Retinal pigment epithelial cell (primary cell): ENCODE results near the gene CASP6.

DNA sequence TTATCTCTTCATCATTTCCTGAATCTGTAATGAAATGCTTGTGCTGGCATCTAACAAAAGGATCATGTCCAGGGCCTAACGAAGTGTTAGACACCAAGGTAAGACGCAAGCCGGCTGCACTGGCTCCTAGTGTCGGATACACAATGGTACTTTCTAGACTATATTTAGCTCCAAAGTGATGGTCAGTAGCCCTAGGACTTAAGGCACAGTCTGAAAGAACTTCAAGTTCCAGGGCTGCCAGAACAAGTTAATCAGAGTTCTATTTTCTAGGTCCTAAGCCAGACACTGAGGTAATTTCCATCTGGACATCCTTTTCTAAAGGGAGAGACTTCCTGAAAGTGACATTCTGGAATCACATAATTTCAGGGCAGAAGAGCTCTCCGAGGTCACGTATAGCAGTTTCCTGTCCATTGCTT lies 118.1 kb downstream of the COL25A1 start:
- RRBS, result no CpG with 5 or more reads among the region's 6 CpGs

- RRBS, result no CpG with 5 or more reads among the region's 4 CpGs
Measured at GRCh38 chr4:109495059-109495577, 61.5 kb downstream of the SEC24B start.

- RRBS, result under 1% methylated on average over 35 of the region's 88 CpGs
Measured at GRCh38 chr4:109702740-109703776, at the start of gene CASP6. CASP6 (minus strand) TSS chr4:109703445.

DNA sequence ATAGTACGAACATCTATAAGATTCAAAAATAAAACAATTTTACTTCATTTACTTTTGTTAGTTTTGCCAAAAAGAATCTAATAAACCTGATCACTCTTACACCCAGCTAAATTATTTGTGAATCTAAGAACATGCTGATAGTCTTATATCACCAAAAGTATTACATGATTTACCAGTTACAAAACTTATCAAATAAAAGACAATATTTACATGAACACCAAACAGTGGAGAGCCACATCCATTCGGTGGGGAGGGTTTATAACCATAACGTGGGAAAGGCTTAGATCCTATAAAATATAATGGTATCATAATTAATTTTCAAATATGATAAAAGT lies 11.4 kb downstream of the PLA2G12A start:
- RRBS, result no CpG with 5 or more reads among the region's 3 CpGs

GRCh38 chr4:109814705-109815144 lies 837 bp upstream of the GAR1 start:
- RRBS, result no CpG with 5 or more reads among the region's 6 CpGs

- RRBS, result no CpG with 5 or more reads among the region's 4 CpGs
Measured at GRCh38 chr4:109914370-109915103, 1.9 kb downstream of the EGF start.

DNA sequence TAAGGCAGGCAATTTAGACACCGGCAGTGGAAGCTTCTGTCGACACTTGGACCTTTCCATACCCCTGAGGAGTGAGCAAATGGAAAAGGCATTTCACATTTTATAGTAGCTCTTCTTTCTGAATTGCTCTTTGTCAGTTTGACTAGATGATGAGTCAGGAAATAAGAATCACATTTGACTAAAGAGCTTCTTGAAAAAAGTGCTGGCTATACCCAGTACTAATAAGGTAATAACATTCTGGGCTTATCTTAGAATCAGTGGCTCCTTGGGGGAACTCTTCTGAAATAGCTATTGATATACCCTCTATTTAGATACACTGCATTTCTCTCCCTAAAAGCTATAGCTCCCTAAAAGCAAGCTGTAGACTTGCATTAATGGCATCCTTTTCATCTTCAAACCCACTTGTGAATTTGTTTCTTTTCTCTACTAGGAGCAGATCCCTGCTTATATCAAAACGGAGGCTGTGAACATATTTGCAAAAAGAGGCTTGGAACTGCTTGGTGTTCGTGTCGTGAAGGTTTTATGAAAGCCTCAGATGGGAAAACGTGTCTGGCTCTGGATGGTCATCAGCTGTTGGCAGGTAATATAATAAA lies 67.8 kb downstream of the EGF start:
- RRBS, result no CpG with 5 or more reads among the region's 6 CpGs

GRCh38 chr4:110172951-110173393 lies 25.4 kb downstream of the ELOVL6 start:
- RRBS, result no CpG with 5 or more reads among the region's 1 CpG

DNA sequence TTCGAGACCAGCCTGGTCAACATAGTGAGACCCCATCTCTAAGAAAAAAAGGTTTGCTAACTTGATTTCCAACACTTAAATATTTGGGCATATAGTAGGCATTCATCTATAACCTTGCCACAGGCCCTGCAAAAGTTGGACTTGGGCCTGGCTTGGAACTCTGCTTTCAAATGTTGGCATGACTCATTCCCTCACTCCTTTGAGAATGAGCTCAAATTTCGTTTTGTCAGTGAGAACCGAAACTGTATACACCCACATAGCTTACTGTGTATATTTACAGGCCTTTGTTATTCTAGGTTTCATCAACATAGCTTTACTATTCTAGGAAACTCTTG lies 88.7 kb upstream of the ELOVL6 start:
- RRBS, result no CpG with 5 or more reads among the region's 3 CpGs

GRCh38 chr4:110533761-110534565 lies 58.0 kb downstream of the ENPEP start:
- RRBS, result no CpG with 5 or more reads among the region's 5 CpGs

GRCh38 chr4:110614608-110615270 lies 8.1 kb downstream of the PITX2 start:
- RRBS, result no CpG with 5 or more reads among the region's 24 CpGs

- RRBS, result 0% methylated on average over 1 of the region's 46 CpGs
Measured at GRCh38 chr4:110618044-110618823, 4.6 kb downstream of the PITX2 start.

GRCh38 chr4:110621065-110621884 lies 1.6 kb downstream of the PITX2 start:
- RRBS, result 5% methylated on average over 15 of the region's 58 CpGs

- RRBS, result 56% methylated on average over 1 of the region's 7 CpGs
Measured at GRCh38 chr4:112173917-112174677, 28.8 kb downstream of the FAM241A start.

DNA sequence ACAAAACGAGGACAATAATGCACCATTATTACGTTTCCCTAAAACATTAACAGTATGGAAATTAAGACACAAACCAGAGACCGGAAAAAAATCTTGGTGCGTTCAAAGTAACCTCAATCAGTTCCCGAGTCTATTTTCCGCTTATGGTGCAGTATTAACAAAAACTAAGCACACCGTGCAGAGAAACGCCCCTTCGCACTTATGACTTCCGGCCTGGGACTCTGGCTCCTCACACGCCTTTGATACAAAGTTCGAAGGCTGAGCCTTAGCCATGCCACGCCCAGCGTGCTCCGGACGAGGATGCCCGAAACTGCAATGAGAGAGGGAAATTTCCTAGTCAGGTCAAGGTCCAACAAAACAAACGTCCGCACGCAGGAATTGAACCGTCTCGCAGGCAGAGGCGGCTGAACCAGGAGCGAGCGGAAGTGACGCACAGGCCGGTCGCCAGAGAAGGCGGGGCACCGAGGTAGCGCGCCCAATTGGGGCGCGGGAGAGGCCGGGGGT lies 352 bp upstream of the AP1AR start:
- RRBS, result 1% methylated on average over 14 of the region's 35 CpGs

GRCh38 chr4:112279514-112279938 lies 6.2 kb downstream of the TIFA start:
- RRBS, result no CpG with 5 or more reads among the region's 10 CpGs

GRCh38 chr4:113316664-113317504 lies 267.4 kb downstream of the ANK2 start:
- RRBS, result no CpG with 5 or more reads among the region's 4 CpGs

DNA sequence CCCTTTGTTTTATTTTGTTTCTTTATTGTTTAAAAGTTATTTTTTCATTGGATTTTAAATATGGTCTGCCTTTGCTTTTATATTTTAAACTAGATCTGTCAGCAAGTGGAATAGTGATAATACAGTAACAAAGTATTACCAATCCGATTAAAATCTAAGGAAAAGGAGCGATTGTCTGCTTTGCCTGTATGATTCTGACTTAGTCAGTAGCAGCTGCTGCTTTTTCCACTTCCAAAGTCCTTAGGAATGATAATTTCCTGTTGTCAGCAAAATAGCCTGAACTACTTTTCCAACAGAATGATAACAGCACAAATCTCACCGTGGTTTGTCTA lies 289.9 kb downstream of the ANK2 start:
- RRBS, result no CpG with 5 or more reads among the region's 3 CpGs

DNA sequence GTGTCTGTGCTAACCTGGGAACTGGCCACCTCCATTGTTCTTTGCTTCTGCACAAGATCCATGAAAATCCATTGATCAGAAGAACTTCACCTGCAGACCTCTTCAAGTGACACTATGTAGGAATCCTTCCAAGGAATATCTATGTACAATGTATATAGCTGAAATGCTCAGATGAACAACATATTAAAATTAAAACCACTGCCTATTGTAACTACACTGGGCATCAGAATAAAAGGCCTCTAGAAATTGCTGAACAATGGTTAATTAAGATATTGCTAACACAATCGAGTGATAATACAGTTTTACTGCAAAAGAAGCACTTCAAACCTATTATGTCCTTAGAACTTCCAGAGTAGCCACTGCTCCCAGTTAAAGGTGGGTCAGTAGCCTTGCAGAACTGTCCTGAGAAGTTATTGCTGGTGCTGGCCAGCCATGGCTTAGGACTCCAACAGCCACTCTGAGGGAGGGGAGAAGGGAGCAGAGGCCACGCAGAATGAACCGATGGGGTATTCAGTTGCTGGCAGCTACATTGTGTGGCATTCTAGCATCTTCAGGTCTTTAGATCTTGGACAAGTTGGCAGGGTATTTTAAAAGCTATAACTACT lies 332.5 kb downstream of the ANK2 start:
- RRBS, result no CpG with 5 or more reads among the region's 3 CpGs

DNA sequence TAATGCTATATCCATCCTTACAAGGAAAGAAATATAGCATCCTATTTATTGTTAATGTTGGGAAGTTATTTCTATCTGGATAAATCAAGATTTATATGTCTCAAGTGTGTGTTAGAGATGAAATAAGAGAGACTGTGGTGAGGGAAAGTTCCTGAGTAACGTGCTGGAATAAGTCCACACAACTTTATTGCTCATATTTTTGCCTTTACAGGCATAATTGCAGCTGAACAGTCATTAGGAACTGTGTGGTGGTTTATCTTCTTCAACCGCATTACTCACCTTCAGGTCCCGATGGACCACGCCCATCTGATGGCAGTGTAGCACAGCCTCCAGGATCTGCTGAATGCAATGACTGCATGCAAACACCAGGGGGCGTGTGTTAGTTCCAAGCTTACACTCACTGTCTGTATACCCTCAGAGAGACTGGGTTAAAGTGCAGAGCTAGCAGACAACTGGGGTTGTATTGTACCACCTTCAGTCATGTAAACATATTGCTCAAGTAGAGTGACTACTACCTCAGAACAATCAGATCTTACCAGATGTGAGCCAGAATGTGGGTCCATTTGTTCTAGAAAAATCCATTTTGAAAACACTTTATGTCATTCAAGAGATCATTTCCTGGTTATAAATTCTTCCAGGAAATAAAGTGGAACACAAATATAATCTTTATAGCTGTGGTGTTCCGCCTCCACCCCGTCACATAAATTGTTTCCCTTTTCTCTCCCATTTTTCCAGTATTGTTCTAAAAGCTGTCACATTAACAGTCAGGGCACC lies 214.0 kb downstream of the CAMK2D start:
- RRBS, result no CpG with 5 or more reads among the region's 7 CpGs